Parietal lobe (tissue), 2 donors: ENCODE results near the gene CNOT2.

- RAMPAGE, long total RNA, result no peak
Measured at GRCh38 chr12:69543387-69544009, 41.8 kb upstream of the CCT2 start.

DNA sequence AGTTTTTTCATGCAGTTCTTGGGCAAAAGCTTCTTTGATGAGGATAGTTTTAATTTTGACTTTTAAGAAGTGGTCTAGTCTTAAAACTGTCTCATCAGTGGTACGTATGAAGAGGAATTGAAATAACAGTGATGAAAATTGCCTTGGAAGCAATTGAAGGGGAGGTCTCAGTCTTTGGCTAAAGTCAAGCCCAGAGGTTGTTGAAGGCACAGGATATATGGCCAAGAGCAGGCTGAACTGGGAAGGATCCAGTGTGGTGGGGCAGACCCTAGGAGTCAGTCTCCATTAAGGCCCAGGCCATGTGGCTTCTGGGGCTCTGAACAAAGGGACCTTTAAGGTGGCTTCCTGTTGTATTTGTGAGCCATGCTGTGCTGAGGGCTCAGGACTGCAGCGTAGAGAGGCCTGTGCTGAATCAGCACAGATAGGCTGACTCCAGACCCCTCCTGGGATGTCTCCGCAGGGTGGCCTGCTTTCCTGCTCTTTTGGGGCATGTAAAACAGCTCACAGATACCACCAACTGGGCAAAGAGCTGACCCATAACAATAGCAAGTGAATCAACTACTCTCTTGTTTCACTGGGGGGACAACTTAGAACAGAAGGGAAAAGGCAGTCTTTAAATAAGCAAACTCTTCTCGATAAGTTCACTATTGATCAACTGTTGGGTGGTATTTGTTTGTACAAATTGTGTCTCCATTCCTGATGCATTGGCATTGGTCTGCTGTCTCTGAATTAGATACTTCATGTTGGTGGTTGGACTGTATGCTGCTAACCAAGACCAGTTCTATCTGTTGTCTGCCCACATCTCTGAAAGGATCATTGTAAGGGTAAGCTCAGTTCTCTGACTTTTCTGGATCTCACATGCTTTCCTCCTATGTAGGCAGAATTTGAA lies 71.6 kb downstream of the MYRFL start:
- RAMPAGE, long total RNA, result no peak

DNA sequence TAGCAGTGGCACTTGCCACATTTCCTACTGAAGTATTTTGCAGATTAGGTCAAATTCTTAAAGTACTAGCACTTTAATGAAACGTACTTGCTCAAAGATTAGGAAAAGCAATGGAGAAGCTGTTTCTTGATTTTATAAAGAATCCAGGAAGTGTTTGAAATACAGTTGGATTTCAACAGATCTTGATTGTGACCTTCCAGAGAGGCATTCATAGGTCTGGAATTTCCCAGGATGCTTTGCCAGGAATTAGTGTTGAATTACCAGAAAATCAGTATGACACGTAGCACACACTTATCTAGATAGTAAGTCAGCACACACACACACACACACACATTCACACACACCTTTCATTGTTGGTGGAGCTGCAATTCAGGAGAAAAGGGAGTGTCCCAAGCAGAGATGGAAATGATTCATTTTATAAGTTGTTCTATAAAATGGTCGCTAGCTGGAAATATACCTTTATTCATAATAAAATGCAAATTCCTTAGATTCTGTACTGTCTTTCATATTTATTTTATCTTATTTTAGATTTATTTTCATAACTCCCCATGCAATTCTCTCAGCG lies 162.8 kb downstream of the MYRFL start:
- RAMPAGE, long total RNA, result no peak

DNA sequence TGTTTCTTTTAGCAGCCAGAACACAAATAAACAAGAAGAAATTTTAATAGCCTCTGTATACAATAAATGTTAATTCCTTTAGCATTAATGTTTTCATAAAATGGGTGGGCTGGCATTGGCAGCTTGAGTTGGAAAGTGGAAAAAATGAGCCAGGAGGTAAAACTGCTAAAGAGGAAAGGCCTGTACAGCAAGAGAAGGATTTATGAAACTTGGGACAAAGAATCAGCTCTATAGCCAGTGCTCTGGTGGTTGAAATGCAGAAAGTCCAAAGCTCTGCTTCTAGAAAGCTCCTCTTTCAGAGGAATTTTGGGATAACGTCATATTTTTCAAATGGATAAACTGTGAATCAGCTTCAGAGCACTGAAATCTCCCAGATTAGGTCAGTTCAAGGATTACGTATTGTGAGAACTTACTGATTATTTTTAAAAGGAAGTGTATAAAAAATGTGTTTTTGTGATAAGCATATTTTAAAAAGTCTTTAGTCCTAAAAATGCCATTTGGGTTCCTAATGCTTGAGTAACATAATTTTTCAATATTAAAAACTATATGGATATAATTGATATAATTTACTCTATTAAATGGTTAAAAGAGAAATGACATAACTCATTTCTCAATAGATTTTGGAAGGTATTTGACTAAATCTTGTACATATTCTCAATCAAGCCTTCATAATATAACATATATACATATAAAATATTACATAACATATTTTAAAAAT lies 203.0 kb upstream of the CNOT2 start:
- RAMPAGE, long total RNA, result no peak

DNA sequence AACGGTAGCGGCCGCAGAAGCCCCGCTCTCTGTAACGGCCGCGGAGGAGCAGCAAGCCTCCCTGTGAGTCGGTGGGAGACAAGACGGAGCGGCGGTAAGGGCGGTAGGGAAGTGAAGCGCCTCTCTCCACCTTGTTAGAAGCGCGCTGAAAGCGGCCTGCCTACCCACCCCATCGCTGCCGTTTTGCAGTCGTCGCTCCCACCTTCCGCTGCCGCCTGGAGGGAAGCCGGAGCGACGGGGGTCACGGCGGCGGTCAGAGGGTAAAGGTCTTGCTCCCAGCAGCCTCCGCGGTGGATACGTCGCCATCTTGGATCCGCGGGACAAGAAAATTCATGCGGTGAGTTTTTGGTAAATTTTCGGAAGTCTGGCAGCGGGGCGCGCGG lies at the start of gene CNOT2:
TSS of gene CNOT2 (plus strand) at position 290 of the 383 bp plus-strand sequence.
- RAMPAGE, long total RNA, result no peak

- RAMPAGE, long total RNA, result no peak
Measured at GRCh38 chr12:70334787-70335167, 31.3 kb upstream of the KCNMB4 start.

DNA sequence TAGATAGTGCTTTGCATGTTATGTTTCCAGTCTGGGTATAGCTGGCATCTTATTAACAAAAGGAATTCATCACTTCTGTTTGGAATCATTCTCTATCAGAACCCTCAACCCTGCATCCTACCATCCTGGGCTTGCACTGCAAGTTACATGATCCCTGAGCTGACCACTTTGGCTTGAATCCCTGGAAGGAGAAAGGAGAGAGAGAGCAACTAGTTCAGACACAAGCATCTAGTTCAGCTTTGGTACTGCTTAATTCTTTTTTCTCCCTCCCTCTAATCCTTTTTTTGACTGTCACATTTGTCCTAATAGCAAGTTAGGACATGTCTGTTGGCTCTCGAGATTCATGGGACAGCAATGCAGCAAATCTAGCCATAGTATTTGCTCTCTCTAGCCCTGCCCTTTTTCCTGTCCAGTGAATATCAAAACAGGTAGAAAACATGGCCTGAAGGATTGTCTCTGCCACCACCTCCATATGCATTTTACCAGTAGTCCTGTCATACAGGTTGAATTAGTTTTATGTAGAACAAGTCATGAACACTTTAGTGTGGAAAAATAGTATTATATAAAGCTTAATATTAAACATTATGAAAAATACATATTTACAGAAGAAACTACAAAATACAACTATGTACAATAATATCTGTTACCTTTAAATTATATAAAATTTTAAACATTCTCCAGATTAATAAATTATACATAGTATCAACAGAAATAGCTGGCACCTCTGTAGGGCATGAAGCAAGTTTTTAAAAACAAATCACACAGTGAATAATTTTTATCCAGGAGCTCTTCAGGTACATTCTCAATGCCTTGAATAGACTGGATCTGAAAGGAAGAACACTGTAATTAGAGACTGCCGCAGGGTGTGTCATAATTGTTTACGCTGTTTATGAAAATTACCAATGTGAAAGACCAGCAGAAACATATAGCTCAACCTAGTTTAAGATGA lies 116.3 kb downstream of the PTPRB start:
- RAMPAGE, long total RNA, result no peak

DNA sequence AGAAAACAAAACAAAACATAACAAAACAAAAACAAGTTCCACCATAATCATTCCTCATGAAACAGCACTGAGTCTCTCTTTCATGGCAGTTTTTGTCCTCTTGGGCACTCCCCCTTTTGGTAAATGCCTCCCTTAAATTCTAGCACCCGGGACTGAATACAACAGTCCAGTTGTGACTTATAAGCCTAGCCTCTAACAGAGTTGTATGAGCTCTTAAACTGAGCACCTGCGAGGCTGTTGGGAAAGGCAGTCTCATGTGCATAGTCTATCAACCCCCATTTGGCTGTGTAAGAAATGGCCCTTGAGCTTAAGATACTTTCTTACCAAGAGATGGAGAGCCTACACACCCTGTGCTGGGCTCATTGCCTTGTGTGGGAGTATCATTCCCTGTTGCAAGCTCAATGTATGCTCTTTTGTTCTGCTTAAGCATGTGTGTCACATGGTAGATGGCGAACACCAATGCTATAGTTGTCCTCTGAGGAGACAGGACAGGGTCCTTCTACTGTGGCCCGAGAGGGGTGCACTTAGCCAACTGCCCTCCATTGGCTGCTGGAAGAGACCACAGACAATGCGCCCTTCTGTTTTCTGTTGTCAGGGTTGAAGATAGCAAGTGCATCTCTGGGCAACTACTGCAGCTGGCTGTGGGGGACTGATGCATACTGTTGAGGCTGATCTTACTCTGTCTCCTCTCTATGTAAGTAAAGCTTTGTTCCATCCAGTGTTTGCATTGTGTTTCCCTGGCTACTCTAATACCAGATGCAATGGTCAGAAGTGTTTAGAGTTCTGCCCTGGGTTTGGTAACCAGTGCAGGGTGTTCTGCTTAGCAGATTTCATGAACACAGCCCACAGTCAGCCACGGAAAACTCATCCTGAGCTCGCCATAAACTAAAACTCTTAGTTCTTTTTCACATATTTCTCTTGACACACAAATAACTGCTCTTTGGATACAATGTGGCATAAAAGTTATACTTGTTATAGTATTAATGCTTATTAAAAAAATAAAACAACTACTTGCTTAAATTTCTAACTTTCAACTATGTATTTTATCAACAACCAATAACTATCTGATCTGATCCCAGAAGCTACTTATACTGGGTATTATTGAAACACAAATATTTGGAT lies 79.5 kb downstream of the PTPRB start:
- RAMPAGE, long total RNA, result no peak

GRCh38 chr12:70664378-70664964 lies 27.2 kb upstream of the PTPRB start:
- RAMPAGE, long total RNA, result no peak

- RAMPAGE, long total RNA, result no peak
Measured at GRCh38 chr12:71644748-71645252, 18.8 kb downstream of the ZFC3H1 start.

DNA sequence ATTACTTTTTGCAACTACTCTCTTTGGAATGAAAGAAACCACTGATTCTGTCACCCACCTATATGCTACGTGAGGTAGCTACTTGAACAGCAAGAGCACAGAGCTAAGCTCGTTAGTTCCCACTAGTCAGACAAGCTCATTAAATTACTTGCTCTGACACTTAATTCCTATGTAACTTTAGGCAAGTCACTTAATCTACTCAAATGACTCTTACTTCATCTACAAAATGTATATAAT lies 17.0 kb downstream of the ZFC3H1 start:
- RAMPAGE, long total RNA, result no peak

DNA sequence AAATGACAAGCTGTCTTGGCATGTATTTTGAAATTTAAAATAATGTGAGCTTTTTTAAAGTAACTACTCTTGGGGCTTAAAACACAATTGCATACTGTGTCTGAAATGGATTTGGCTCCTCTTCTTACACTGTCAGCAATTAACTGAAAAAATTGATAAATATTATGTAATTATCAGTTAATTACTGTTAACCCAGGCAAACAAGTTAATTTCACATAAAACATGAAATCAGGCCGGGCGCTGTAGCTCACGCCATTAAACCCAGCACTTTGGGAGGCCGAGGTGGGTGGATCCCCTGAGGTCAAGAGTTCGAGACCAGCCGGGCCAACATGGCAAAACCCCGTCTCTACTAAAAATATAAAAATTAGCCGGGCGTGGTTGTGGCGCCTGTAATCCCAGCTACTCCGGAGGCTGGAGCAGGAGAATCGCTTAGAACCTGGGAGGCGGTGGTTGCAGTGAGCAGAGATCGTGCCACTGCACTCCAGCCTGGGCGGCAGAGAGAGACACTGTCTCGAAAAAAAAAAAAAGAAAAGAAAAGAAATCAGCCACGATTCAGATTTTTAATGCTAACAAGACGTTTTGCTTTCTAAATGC lies 563 bp upstream of the TMEM19 start:
- RAMPAGE, long total RNA, result no peak

DNA sequence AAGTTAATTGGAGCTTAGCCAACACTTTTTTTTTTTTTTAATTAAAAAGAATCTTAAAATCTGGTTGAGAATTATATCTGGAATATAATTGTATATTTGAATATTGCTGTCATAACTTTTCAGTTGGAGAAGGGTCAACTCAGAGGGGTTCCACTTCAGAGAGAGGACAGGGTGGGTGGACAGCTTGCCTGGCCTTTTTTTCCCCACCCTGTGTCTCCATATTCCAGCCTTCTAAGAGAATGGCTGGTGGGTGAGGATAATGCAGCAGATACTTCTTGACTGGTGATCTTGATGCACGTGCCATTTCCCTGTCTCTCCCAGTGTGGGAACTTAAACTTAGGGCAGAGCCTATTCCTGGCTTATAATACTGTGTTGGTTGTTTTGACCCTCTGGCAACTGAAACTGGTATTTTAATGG lies 15.3 kb downstream of the RAB21 start:
- RAMPAGE, long total RNA, result no peak

- RAMPAGE, long total RNA, result no peak
Measured at GRCh38 chr12:71791786-71792269, 37.2 kb downstream of the RAB21 start.

GRCh38 chr12:71844993-71845565 lies 5.5 kb downstream of the TBC1D15 start:
- RAMPAGE, long total RNA, result no peak

- RAMPAGE, long total RNA, result no peak
Measured at GRCh38 chr12:72277489-72277788, 5.3 kb downstream of the TRHDE start.

GRCh38 chr12:73725083-73725412 lies 812.6 kb upstream of the ATXN7L3B start:
- RAMPAGE, long total RNA, result no peak

- RAMPAGE, long total RNA, result no peak
Measured at GRCh38 chr12:74537395-74537596, 339 bp upstream of the ATXN7L3B start.

GRCh38 chr12:75478281-75478493 lies 2.4 kb upstream of the GLIPR1 start:
- RAMPAGE, long total RNA, result no peak

- RAMPAGE, long total RNA, result no peak
Measured at GRCh38 chr12:75658823-75659236, 147.4 kb upstream of the KRR1 start.